ENCODE results near the gene PXDC1.

- PRO-cap: no peak
- RAMPAGE, long total RNA, 3 experiments: no peak in any of the 3 experiments
These were observed 63.0 kb downstream of the SLC22A23 start for GRCh38 chr6:3393814-3394300.

- PRO-cap: no peak
- RAMPAGE, long total RNA, 3 experiments: no peak in any of the 3 experiments
These were observed 50.0 kb upstream of the SLC22A23 start for GRCh38 chr6:3506872-3507160.

DNA sequence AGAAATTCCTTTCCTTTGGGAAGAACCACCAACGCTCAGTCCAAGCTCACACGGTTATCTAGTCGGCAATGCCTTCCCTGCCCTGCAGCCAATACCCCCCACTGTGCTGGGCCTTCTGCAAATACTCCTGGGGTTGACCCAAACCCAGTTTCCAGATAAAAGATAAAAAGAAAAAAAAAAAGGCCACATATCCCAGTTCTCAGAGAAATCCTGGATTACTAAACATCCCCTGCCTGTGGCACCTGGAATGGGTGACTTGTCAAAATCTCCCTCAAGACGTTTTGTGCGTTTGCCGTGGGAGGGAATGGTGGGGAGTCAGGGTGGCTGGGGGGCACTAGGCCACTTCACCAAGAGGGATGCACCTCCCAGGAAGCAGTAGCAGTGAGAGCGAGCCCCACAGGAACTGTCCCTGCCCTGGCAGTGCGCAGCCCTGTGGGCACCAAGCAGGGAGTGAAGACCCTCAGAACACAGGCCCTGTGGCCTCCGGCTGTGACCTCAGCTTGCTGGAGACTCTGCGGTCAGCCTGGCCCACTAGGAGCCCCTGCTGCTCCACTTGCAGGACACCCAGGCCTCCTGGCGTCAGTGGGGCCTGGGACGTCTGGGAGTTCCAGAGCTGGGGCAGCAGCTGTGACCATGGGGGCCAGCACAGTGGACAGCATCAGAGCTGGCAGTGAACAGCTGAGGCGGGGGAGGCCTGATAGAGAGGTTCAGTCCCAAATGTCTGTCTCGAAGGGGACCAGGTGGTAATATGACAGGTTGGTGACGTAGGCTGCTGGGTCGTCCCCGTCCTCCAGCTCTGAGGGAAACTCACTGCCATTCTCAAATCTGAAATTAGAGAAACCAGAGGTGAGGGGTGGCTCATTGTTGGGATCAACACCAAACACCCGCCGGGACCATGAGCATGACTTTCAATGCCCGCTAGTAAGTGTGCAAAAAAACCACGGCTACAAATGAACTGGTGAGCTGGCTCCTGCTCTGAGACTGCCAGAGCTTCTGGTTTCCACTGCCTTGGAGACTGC lies 28.3 kb downstream of the PXDC1 start:
- PRO-cap: no peak
- RAMPAGE, long total RNA, 3 experiments: no peak in any of the 3 experiments

DNA sequence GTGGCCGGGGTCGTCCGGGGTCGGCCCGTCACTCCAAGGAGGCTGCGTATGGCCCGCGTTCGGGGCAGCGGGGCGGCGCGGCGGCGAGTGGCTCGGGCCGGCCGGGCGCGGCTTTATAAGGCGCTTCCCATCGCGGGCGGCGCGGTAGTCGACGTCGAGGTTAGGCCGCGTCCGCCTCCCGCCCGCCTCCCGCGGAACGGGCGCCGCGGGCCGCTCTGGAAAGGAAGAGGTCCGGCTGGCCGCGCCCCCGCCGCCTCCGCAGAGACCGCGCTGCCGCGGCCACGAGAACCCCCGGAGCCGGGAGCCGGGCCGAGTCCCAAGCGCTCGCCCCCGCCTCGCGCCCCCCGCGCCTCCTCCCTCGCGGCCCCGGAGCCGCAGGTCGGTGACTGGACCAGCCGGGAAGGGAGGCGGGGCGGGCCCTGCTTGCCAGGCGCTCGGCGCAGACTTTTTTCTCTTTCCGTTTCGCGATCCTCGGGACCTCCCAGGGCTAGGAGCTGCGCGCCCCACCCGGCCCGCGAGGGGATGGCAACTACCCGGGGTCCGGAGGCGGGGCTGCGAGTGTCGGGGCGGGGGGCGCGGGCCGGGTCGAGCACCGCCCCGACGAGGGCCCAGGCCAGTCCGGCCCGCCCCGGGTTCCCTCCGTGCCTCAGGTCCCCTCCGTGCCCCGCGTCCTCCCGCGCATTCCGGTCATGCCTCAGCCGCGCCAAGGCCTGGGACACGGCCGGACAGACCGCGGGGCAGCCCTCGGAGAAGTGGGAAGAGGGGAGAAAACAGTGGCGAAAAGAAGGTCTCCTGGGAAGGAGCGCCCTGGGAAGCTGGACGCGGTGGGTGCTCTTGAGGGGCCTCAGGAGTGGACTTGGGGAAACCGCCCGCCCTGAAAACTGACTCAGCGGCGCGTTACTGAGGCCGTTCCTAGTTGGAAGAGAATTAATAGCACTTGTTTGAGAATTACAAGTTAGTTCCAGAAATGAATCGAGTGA lies at the start of gene PXDC1:
Gene PXDC1 (minus strand): TSS at position 89 of the 980 bp plus-strand sequence.
- PRO-cap: bidirectional peak, plus-strand start at position 144 of the sequence, minus-strand start at position 283 of the sequence; bidirectional peak, plus-strand start at position 465 of the sequence, minus-strand start at position 451 of the sequence; bidirectional peak, plus-strand start at position 958 of the sequence, minus-strand start at position 883 of the sequence
- RAMPAGE, long total RNA, 3 experiments: no peak in any of the 3 experiments

- PRO-cap: no peak
- RAMPAGE, long total RNA, 3 experiments: start-site peak on the plus strand in 1 of 3 experiments, at chr6:3753144-3753151 at its widest, 6 reads per replicate
These were observed 1.3 kb upstream of the PXDC1 start for GRCh38 chr6:3752790-3753233.

- PRO-cap: no peak
- RAMPAGE, long total RNA, 3 experiments: no peak in any of the 3 experiments
These were observed 37.5 kb upstream of the PXDC1 start for GRCh38 chr6:3788786-3789640.

DNA sequence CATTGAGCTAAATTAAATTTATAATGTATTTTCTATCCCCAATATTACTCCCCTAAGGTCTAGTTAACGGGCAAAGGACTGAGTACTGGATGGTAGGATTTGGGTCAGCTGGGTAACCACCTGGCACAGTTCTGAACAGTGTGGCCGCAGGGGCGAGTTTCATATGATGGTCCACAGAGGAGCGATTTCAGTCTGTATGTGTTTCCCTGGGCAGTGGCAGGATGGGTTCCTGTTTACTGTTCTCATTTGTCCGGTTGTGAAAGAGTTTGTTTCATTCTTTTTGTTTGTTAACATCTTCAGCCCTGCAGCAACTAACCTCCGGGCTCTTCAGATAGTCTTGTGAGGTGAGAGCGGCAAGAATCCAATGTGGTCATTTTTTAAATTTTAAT lies 38.2 kb upstream of the PXDC1 start:
- PRO-cap: no peak
- RAMPAGE, long total RNA, 3 experiments: no peak in any of the 3 experiments

GRCh38 chr6:3825563-3826878 lies 23.2 kb upstream of the FAM50B start:
- PRO-cap: bidirectional peak, plus-strand start at chr6:3826245, minus-strand start at chr6:3826151; unidirectional peak, minus-strand start at chr6:3826563
- RAMPAGE, long total RNA, 3 experiments: no peak in any of the 3 experiments

DNA sequence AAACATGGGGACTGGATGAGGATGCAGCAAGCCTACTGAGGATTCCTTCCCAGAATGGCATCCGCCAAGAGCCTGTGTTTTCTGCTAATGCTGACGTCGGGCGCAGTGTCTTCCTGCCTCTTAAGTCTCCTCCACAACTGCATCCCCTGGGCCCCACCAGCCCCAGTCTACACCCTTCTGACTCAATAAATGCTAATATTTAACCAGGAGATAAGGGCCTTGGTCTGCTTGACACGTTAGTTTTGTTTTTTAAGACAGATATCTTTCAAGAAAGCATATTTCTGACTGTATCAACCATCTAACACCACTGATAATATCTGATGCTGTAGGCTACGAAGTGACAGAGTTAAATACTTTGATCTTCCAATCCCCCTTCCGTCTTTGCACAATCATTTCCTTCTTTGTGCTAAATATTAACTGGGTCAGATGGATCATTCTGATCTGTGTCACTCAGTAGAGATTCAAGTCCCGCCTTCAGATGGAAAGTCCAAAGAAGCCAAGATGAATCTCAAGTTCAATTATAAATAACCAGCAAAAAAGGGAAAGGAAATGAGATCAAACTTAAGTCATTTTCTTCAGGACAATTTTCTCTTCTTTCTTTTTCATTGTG lies 20.8 kb downstream of the FAM50B start:
- PRO-cap: no peak
- RAMPAGE, long total RNA, 3 experiments: no peak in any of the 3 experiments

GRCh38 chr6:3872249-3872635 lies 23.1 kb downstream of the FAM50B start:
- PRO-cap: no peak
- RAMPAGE, long total RNA, 3 experiments: no peak in any of the 3 experiments

DNA sequence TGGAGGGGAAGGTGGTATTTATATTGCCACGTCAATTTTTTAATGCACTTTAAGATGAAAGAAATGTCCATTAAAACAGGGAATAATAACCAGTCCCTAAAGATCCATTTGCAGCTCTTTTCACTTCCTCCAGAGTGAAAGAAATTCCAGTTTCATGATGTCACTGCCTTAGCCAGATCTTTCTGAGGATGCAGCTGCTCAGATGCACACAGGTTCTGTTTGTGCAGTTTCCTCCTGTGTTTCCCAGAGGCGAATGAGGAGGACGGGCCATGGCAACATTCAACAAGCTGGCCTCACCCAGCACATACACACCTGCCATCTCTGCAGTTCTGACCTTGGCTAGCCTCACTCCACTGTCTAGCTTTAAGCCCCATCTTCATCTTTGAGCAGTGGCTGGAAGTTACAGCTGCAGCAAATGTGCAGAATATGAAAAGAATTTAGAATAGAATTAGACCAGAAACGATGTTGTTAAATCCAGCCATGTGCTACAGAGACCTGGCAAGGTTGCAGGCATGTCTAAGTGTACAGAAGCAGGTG lies 34.9 kb downstream of the FAM50B start:
- PRO-cap: no peak
- RAMPAGE, long total RNA, 3 experiments: no peak in any of the 3 experiments

- PRO-cap: no peak
- RAMPAGE, long total RNA, 3 experiments: no peak in any of the 3 experiments
These were observed 20.4 kb upstream of the ECI2 start for GRCh38 chr6:4155770-4156215.

DNA sequence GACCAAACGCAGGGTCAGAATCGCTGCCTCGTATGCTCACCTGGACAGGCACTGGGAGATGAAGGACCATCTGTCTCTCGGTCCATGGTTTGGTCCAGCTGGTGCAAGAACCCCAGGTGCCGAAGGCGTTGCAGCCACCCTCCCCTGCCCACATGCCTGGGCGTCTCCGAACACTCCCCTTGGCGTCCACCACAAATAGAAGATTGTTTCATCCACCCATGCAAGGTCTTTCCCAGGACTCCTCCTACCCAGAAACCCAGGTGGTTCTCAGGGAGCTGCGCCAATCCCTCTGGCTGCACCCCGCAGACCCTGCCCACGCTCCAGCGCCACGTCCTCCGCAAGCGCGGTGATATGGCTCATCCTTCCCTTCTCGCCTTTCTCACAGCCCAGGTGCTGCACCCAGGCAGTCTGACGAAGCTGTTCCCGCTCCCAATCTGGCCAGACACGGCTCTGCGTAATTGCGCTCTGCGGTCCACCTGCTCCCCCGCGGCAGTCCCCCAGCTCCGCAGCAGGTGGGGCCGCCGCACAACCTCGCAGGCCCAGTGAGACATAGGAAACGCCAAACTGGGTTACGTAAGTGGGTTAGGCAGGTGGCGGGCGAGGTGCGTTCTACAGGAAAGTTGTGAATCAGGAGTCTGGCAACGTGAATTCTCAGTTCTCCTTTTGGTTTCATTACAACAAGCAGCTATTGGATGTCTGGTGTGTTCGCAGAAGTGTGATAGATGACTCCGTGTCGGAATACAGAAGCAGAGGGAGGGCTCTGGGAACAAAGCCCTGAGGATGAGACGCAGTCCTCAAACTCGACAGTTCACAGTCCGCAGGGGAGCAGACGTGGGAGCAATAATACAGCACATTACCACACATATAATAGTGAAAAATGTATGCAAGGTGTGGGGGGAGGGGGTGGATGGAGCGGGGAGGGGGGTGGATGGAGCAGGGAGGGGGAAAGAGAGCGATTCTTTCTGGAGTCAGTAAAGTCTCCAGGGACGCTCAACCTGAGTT lies 146.4 kb upstream of the ECI2 start:
- PRO-cap: no peak
- RAMPAGE, long total RNA, 3 experiments: no peak in any of the 3 experiments

GRCh38 chr6:4345173-4345891 lies 210.0 kb upstream of the ECI2 start:
- PRO-cap: no peak
- RAMPAGE, long total RNA, 3 experiments: no peak in any of the 3 experiments

- PRO-cap: no peak
- RAMPAGE, long total RNA, 3 experiments: no peak in any of the 3 experiments
These were observed 221.7 kb upstream of the ECI2 start for GRCh38 chr6:4356997-4357513.

GRCh38 chr6:4401315-4401916 lies 266.0 kb upstream of the ECI2 start:
- PRO-cap: no peak
- RAMPAGE, long total RNA, 3 experiments: no peak in any of the 3 experiments

GRCh38 chr6:4647271-4647955 lies 128.8 kb upstream of the CDYL start:
- PRO-cap: unidirectional peak, minus-strand start at chr6:4647726
- RAMPAGE, long total RNA, 3 experiments: no peak in any of the 3 experiments

DNA sequence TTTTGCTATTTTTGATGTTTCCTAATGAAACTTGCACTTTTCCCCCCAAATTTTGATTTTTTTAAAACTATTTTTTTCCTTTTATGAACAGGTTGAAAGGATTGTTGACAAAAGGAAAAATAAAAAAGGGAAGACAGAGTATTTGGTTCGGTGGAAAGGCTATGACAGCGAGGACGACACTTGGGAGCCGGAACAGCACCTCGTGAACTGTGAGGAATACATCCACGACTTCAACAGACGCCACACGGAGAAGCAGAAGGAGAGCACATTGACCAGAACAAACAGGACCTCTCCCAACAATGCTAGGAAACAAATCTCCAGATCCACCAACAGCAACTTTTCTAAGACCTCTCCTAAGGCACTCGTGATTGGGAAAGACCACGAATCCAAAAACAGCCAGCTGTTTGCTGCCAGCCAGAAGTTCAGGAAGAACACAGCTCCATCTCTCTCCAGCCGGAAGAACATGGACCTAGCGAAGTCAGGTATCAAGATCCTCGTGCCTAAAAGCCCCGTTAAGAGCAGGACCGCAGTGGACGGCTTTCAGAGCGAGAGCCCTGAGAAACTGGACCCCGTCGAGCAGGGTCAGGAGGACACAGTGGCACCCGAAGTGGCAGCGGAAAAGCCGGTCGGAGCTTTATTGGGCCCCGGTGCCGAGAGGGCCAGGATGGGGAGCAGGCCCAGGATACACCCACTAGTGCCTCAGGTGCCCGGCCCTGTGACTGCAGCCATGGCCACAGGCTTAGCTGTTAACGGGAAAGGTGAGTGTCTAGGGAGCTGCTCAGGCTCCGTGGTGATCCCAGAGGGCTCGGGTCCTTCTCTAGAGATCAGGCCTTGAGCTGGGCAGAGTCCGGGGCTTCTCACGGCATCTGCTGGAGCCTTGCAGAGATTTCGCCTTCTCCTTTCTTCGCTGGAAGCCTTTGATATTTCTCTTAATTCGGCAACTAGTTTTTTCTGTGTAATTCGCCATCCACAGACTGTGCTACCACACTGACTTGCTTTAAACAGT lies 111.9 kb downstream of the RPP40 start:
- PRO-cap: no peak
- RAMPAGE, long total RNA, 3 experiments: start-site peak on the plus strand in 1 of 3 experiments, centred at position 505 of the sequence, 47 reads per replicate

DNA sequence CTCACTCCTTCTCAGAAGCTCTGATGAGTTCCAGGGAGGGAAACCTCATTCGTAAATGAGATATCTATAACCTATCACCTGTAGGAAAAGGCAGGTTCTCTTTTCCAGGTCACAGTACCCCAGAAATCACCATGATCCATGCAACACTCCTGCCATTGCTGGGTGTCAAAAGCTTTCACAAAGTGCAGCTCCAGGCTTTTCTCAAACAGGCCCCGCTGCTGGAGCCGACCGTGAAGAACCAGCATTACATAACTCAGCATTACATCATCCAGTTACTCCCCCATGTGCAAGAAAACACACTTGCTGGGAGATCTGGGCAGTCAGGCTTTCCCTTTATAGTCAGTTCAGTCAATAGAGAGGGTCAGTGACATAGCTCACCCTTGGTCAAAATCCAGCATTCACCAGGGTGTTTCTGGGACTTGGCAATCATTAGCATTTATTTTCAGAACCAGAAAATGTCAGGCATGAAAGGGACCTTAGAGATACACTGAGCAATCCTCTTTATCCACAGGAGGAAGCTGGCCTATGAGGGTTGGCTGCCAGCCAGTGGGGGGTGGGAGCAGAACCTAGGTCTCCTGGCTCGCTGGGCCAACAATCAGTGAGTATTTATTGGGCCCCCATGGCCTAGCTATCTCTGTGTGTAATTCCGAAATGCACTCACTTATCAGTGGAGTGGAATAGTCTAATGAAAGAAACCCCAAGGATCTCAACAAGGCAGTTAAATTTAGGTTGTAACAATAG lies 54.8 kb downstream of the LYRM4 start:
- PRO-cap: no peak
- RAMPAGE, long total RNA, 3 experiments: no peak in any of the 3 experiments

GRCh38 chr6:5259838-5260594 lies 734 bp downstream of the LYRM4 start:
- PRO-cap: no peak
- RAMPAGE, long total RNA, 3 experiments: no peak in any of the 3 experiments